ENCODE data around the genes PLAAT1 and ATP13A5.

- RRBS: 9% methylated on average over 1 of the region's 8 CpGs
These were observed 19.2 kb downstream of the P3H2 start for GRCh38 chr3:190101217-190102145.

GRCh38 chr3:190308065-190308558 is 14.1 kb downstream of the CLDN1 start:
- RRBS: no CpG with 5 or more reads among the region's 5 CpGs

DNA sequence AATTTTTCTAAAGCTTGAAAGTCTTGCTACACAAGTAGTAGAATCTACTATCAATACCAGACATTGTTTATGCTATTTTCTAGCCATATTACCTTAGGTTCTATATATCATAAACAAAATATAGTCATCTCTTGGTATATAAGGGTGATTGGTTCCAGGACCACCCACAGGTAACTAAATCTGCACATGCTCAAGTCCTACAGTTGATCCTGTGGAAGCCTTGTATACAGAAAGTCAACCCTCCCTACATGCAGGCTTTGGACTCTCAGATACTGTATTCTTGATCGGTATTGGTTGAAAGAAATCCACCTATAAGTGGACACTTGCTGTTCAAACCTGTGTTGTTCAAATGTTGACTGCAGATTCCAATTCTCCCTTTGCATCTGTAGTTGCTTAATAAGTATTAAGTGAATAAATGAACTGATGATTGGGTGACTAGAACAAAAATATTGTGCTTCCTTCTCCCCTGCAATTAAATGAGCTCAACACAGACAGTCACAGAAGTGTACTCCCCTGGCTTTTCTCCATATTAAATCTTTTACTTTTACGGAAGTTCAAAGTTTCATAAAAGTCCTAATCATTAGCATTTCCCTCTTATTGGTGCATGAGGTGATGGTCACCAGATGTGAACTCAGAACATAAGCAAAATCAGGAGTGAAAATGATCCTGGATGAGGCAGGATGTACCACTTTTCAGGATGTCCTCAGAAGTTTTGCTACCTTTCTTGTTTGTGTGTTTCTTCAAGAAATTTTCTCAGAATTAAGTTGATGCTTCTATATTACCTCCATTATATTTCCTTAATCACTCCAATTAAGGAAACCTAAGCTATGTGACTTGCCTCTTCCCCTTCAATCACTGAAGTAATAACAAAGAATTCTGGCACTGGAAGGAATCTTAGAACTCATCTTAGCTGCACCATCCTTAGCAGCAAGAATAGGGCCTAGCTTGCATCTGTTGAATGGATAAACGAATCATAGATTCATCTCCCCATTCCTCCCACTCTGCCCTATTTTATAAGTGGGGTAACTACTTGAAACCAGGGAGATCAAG is 4.4 kb downstream of the CLDN1 start:
- RRBS: no CpG with 5 or more reads among the region's 3 CpGs

- RRBS: no CpG with 5 or more reads among the region's 12 CpGs
These were observed 851 bp upstream of the CLDN1 start for GRCh38 chr3:190322836-190323757.

- RRBS: no CpG with 5 or more reads among the region's 4 CpGs
These were observed 21.8 kb upstream of the CCDC50 start for GRCh38 chr3:191307352-191307763.

GRCh38 chr3:191337922-191338411 is 7.6 kb upstream of the UTS2B start:
- RRBS: no CpG with 5 or more reads among the region's 3 CpGs

DNA sequence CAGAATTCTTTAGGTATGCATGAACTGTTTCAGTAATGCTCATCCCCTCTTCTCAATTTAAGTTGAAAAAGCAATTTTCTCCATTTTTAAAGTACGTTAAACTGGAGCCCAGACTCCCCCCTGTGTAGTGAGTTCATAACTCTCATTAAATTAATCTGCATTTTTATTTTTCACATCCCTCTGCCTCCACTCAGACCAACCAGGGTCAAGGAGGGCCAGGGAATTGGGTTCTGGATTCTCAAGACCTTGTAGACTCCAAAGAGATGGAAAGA is 44.5 kb upstream of the UTS2B start:
- RRBS: no CpG with 5 or more reads among the region's 1 CpG

DNA sequence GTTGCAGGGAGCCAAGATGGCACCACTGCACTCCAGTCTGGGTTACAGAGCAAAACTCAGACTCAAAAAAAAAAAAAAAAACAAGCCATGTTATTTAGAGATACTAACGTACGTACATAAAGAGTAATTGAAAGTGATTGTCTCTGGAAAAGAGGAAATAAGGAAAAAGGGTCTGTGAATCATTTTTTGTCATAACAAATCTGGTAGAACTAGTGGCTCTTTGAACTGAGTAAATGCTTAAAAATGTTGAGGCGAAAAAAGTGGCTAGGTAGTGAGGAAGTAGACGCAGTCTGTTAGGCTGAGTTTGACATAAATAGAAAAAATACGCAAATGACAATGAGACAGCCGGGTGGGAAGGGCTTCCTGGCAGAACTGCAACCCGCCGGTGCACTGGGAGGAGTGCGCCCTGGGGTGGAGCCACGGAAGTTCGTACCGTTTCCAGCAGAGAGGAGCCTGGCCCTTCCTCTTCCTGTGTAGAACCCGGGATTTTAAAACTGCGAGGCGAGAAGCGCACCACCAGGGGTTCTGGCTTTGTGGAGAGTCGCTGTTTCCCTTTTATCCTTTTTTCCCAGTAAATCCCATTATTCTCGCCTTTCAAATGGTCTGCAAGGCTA is 602.5 kb downstream of the PYDC2 start:
- RRBS: 100% methylated on average over 2 of the region's 18 CpGs

GRCh38 chr3:192407959-192408563 is 319.3 kb downstream of the FGF12 start:
- RRBS: 4% methylated on average over 13 of the region's 46 CpGs

GRCh38 chr3:193240896-193241687 is at the start of gene PLAAT1:
Gene PLAAT1, plus strand, starts transcription at chr3:193241222.
- RRBS: 4% methylated on average over 38 of the region's 93 CpGs

DNA sequence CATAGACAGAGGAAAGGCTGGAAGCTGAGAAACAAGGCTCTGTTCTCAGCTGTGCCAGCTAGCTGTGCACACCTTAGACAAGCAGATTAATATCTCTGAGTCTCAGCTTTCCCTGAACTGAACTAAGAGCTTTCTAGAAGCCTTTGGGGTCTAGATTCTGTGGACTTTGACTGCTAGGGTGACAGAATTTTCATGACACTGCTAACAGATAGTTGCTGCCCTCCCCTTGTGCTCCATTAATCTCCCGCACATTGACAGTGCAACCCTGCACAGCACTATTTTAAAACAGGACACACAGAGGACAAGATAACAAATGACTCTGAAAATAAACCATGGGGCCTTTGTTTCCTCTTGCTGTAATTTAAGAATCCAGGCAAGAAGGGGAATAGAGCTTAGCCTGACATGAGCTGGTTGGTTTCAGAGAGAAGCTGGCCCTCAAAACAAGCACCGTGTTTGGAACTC is 67.5 kb downstream of the ATP13A5 start:
- RRBS: no CpG with 5 or more reads among the region's 2 CpGs

DNA sequence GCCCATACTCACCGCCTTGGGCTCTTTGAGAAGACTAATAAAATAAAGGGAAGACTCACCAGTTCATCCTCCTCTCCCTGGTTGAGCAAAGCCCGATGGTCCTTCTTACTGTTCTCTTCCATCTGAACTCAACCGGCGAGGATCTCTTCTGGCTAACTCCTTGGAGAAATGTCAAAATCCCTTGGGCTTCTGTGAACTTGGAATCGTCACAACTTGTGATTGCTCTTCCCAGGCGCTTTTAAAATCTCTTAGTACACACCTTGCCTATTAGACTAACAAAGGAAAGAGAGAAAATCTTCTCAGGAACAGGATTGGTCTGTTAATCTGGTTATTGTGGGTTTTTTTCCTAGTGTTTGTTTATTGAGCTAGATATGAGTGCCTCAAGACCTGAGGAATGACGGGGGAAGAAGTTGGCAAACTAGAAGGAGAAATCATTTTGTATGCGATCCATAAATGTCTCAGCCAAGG is at the start of gene ATP13A5:
Gene ATP13A5, minus strand, starts transcription at position 150 of the 468 bp plus-strand sequence.
- RRBS: no CpG with 5 or more reads among the region's 8 CpGs

GRCh38 chr3:193777575-193777982 is 184.6 kb downstream of the OPA1 start:
- RRBS: no CpG with 5 or more reads among the region's 8 CpGs

DNA sequence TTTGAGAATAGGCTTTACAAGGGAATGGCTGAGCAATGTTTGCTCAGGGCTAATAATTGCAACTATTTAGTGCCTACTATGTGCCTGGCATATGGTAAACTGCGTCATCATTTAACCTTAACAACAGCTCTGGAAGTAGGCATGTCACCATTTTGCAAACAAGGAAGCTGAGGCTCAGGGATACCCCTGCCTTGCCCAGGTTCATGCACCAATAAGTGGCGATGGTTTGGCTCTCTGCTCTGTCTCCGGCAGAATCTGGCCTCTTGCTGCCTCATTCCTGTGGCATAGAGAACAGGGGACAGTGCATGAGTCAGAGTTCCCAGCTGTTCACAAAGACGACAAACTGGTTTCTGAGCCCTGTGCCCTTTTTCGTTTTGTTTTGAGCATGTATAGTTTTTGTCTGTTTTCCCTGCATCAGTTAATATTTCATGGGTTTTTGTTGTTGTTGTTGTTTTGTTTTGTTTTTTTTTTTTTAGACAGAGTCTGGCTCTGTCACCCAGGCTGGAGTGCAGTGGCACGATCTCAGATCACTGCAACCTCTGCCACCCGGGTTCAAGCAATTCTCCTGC is 236.8 kb downstream of the OPA1 start:
- RRBS: no CpG with 5 or more reads among the region's 7 CpGs

GRCh38 chr3:193831248-193831927 is 238.4 kb downstream of the OPA1 start:
- RRBS: no CpG with 5 or more reads among the region's 16 CpGs

DNA sequence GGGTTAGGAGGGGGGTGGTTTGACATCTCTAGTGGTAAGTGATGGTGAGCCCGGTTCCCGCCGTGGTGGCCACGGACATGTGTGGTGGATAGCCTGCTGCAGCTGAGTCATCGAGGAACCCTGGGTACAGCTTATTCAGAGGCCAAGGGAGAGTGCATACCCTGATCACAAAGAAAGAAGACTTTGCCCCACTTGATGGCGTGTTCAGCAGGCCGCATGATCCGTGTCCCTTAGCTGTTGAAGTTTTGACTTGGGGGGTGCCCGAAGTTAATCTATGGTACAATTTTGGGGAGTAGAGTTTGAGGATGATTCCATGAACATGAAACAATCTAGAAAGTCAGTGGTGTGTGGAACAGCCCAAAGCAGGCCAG is 132.1 kb upstream of the HES1 start:
- RRBS: no CpG with 5 or more reads among the region's 9 CpGs

- RRBS: no CpG with 5 or more reads among the region's 6 CpGs
These were observed 104.0 kb upstream of the HES1 start for GRCh38 chr3:194031885-194032348.

- RRBS: no CpG with 5 or more reads among the region's 3 CpGs
These were observed 100.6 kb upstream of the HES1 start for GRCh38 chr3:194035377-194035798.

DNA sequence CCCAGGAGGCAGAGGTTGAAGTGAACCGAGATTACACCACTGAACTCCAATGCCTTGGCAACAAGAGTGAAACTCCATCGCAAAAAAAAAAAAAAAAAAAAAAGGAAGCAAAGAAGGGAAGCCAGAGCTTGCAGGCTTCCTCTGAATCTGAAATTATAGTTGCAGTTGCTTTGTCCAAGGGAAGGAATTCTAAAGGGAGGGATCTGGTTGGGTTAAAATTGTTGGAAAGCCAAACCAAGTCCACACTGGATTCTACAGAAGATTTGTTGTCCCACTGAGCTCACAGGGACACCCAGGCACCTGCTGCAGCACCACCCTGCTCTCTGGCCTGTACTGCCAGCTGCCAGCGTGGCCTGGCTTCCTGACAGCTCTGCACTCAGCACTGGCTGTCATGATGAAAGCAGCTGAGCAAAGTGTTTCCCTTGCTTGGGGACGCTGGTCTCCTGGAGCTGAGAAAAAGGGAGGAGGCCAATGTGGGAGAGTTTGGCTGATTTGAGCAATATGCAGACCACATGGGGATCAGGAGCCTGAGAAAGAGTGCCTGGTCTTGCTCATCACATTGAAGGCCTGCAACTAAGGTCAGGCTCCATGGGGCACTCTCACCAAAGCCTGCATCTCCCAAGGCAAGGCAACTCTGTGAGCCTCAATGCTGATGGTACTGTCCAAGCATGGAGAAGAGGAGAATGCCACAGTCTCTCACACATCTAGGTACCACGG is 88.7 kb upstream of the HES1 start:
- RRBS: no CpG with 5 or more reads among the region's 5 CpGs

- RRBS: 2% methylated on average over 21 of the region's 40 CpGs
These were observed 77.7 kb upstream of the HES1 start for GRCh38 chr3:194057963-194058859.

Data from amniotic epithelial cell (primary cell).